ENCODE results near the genes ACSS1 and GINS1.

DNA sequence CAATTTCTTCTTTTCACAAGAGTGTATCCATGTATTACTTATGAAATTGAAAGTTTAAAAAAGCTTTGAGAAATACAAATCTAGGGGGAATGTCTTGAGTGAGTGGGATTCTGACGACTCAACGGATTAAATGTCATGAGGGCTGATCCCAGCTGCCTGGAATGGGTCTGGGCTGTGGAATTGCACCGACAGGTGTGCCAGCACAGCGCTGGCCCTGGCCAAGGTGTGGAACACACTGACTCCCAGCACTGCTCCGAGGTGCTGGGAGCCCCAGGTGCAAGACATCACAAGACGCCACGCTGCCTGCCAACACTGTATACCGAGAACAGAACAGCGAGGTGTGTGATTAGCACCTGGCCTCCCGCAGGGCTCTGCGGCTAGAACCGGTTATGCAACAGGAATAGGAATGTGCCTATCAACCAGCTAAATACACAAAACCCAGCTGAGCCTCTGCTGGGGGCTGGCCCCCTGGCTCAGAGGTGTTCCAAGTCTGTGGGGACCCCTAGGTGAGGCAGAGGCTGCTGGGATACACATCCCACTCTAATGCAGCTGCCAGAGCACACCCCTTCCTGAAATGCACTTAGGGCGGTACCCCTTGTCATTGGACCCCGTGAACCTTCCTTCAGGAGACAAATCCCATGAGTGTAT lies 24.8 kb upstream of the APMAP start:
- RRBS: no CpG with 5 or more reads among the region's 14 CpGs

DNA sequence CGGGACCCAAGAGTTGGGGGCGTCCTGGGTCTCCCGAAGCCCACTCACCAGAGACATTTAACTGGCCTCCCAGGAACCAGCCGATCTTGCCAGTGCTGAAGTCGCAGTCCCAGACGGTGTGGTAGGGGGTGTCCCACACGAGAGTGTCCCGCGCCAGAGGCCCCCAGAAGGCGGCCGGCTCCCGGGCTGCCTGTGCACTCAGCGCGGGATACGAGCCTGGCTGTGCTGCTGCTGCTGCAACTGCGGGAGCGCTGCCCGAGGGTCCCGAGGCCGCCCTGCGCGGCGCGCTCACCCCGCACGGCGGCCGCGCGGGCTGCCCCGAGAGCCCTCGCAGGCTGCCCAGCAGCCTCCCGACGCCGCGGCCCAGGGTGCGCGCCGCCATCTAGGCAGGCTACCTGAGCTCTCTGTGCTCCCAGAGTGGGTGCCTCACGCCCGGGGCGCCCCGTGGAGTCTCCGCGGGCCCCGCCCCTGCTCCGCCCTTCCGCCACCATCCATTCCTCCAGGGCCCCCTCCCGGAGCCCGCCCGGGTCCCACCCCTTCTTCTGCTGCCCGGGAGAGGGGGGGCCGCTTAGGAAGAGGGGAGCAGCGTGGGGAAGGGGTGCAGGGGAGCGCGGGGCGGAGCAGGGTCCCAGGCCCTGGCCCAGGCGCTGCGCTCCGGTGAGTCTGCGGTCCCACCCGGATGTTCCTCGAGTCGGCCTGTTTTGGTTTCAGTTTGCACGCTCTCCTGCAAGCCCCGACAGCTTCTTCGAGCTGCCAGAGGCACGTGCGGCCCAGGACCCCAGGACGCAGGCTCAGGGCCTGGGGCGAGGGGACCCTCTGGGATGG lies at the start of gene ACSS1:
TSS of gene ACSS1 (minus strand) at position 419 of the 825 bp plus-strand sequence.
- RRBS: 4% methylated on average over 13 of the region's 71 CpGs

GRCh38 chr20:25197648-25197998 lies 2.1 kb downstream of the ENTPD6 start:
- RRBS: no CpG with 5 or more reads among the region's 3 CpGs

DNA sequence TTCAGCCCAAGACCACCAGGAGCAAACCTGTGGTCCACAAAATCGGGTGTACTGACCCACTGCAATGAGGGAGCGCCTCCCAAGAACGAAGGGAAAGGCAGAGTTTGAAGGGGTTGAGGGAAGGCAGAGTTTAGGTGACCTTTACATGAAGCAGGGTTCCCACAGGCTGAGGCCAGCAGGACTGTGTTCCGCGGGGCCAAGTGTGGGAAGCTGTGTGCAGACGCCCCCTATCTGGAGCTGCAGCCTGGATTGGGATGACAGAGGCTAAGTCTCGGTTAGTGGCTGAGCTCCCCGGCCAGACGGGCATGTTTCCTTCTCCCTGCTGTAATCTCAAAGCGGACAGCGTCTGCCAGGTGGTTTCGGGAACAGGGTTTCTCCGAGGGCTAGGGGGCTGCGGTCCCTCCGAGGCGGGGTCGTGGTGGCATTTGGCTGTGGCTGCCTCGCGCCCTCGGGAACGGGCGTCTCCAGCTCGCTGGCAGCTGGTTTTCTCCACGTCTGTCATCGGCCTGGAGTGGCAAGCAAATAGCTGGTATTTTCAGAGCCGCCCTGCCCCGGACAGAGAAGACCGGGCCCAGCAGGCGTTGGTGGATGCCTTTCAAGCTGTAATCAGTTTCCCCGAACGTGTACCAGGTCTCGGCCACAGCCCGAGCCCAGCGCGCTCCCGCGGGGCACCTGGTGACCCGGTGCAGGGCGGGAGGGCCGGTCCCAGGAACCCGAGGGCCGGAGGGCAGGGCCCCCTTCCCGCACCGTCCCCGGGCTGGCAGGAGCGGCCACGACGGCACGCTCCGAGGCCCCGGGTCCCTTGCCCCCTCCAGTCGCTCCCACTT lies 623 bp upstream of the PYGB start:
- RRBS: 4% methylated on average over 13 of the region's 52 CpGs

- RRBS: no CpG with 5 or more reads among the region's 13 CpGs
These were observed 7.5 kb downstream of the PYGB start for GRCh38 chr20:25255324-25255872.

- RRBS: 100% methylated on average over 1 of the region's 9 CpGs
These were observed 40.6 kb downstream of the PYGB start for GRCh38 chr20:25288434-25288922.

- RRBS: 97% methylated on average over 1 of the region's 5 CpGs
These were observed 62.0 kb downstream of the PYGB start for GRCh38 chr20:25309891-25310182.

DNA sequence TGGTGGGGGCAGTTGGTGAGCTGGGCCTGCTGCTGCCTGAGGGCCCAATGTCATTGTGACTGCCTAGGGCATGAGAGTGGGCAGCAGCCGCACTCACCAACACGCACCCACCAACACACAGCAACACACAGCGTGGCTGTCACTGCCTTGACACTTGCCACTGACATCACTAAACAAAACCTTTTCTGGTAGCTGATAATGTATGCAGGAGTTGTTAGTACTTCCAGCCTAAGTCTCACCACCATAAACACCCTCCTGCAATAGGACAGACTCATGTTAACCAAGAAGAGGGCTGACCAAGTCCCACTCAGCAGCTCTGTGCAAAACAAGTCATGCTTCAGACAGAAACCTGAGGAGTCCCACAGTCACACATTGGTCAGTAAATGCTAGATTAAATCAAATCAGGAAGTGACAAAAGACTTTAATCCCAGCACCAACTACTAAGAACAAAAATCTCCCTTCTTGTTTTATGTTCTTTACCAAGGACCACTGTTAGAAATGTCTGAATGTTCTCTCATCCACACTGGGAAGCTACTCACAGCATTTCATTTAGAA lies 69.1 kb downstream of the ABHD12 start:
- RRBS: no CpG with 5 or more reads among the region's 3 CpGs

- RRBS: 100% methylated on average over 2 of the region's 4 CpGs
These were observed 9.7 kb downstream of the ABHD12 start for GRCh38 chr20:25380916-25381296.

GRCh38 chr20:25389631-25389949 lies 1.0 kb downstream of the ABHD12 start:
- RRBS: 1% methylated on average over 3 of the region's 22 CpGs

- RRBS: 2% methylated on average over 11 of the region's 55 CpGs
These were observed at the start of gene GINS1 for GRCh38 chr20:25407208-25408103. Gene GINS1 (plus strand): TSS chr20:25407673.

- RRBS: no CpG with 5 or more reads among the region's 25 CpGs
These were observed 46.2 kb downstream of the NINL start for GRCh38 chr20:25538712-25539948.

DNA sequence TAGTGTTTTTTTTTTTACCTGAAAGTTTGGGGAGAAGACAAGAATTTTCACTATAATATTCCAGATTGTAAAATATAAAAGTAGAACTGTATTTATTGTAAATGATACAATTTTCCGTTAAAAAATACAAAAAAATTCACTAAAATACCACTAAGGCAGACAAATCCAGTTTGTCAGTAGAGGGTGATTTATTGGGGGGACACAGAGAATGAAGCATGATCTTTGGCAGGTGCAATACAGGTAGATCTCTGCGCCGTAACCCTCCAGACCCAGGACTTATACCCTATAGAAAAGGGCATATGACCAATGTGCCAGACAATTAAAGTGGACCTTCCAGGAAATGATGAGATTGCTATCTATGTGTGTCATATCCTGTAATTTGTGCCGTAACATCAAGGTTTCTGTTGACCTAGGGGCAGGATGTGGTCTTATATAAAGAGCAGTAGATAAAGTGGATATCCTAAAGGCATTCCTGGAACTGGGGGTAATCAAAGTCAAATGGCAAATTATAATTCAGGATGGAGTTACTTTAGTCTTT lies 42.9 kb upstream of the ZNF337 start:
- RRBS: no CpG with 5 or more reads among the region's 4 CpGs

- RRBS: no CpG with 5 or more reads among the region's 14 CpGs
These were observed 439.2 kb upstream of the ZNF337 start for GRCh38 chr20:26135789-26136290.

- RRBS: no CpG with 5 or more reads among the region's 74 CpGs
These were observed 1760.4 kb upstream of the DEFB115 start for GRCh38 chr20:29496734-29497736.

GRCh38 chr20:29753233-29753760 lies 1504.2 kb upstream of the DEFB115 start:
- RRBS: no CpG with 5 or more reads among the region's 20 CpGs

GRCh38 chr20:30289279-30290342 lies 967.9 kb upstream of the DEFB115 start:
- RRBS: no CpG with 5 or more reads among the region's 40 CpGs

- RRBS: 25% methylated on average over 5 of the region's 27 CpGs
These were observed 967.0 kb upstream of the DEFB115 start for GRCh38 chr20:30290343-30291069.

- RRBS: no CpG with 5 or more reads among the region's 13 CpGs
These were observed 692.5 kb upstream of the DEFB115 start for GRCh38 chr20:30564936-30565314.

DNA sequence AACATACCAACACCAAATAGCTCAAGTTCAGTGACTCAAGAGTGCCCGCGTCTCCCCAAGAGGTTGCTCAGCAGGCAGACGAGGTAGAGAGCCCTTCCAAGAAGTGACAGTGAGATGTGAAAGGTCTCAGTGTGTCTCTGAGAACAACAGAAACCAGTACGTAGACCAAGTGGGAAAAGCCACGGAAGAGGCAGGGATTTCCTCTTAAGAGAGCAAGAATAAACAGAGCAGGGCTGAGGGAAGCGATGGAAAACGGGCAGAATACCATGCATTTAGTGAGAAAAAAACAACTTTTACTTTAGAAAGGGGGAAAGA lies 516.0 kb upstream of the DEFB115 start:
- RRBS: no CpG with 5 or more reads among the region's 7 CpGs